Thoracic aorta (tissue), 1 donor: ENCODE data around the gene TNS3.

DNA sequence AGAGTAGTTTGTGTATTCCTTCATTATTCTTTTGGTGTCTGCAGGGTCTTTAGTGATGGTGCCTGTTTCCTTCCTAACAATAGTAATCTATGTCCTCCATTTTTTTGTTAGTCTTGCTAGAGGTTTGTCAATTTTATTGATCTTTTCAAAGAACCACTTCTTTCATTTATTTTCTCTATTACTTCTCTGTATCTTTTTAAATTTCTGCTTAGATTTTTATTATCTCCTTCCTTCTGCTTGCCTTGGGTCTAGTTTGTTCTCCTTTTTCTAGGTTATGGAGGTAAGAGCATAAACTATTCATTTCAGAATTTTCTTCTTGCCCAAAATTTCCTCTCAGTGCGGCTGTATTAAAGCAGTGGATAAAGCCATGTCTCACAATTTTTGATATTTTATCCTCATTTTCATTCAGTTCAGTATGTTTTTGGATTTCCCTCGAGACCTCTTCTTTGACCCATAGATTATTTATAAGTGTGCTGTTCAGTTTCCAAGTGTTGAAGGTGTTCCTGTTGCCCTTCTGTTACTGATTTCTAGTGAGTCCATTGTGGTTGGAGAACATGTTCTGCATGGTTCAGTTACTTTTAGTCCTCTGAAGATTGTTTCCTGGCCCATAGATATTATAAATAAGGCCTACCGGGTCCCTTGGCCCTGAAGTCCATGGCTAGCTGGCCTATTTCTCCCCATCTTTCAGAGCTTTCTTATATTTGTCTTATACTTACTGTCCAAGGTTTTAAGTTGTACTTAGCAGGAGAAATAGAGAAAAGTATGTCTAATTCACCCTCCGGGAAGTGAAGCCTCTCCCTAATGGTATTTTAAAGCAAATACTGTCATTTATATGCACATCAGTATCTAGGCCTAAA is 240.2 kb downstream of the TNS3 start:
- RAMPAGE, long total RNA = no peak

GRCh38 chr7:47369029-47369852 is 212.7 kb downstream of the TNS3 start:
- RAMPAGE, long total RNA = start-site peak on the minus strand at chr7:47369355-47369617, 240 reads

DNA sequence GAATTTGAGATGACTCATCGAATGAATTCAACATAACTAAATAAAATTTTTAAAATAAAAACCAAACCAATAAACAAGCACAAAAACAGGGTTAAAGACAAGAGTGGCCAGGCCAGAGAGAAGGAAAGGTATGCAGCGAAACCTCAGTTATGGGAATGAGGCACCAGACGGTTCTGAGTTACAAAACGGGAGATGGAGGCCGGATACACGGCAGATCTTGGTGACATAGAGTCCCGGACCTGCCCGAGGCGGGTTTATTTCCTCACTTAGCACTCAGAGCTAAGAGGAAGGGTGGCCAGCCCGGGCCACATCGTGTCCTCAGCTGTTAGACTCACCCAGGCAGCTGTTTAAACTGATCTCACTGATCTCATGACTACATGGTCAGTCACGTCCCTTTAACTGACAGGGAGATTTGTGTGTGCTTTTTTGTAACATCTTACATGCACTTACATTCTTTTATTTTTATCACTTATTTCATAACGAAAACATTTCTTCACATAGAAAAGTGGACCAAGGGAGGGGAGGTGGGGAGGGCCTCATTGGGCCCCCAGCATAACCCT is 128.3 kb downstream of the TNS3 start:
- RAMPAGE, long total RNA = no peak

GRCh38 chr7:47470220-47471455 is 111.3 kb downstream of the TNS3 start:
- RAMPAGE, long total RNA = no peak

DNA sequence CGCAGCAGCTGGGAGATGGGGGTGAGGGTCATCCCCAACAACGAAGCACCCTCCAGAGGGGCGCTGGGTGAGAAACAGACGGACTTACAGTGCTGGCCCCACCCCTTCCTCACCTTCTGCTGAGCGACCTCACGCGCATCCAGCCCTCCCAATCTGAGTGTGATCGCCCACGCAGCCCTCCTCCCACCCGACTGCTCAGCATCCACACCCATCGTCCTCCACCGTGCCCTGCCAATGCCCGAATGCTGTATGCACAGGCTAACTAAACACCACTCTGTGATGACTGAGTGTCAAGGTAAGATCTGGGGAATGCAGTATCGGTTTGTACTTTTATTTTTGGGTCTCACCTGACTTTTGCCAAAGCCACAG is 109.1 kb downstream of the TNS3 start:
- RAMPAGE, long total RNA = no peak

- RAMPAGE, long total RNA = no peak
These were observed 24.1 kb downstream of the TNS3 start for GRCh38 chr7:47557721-47558208.

DNA sequence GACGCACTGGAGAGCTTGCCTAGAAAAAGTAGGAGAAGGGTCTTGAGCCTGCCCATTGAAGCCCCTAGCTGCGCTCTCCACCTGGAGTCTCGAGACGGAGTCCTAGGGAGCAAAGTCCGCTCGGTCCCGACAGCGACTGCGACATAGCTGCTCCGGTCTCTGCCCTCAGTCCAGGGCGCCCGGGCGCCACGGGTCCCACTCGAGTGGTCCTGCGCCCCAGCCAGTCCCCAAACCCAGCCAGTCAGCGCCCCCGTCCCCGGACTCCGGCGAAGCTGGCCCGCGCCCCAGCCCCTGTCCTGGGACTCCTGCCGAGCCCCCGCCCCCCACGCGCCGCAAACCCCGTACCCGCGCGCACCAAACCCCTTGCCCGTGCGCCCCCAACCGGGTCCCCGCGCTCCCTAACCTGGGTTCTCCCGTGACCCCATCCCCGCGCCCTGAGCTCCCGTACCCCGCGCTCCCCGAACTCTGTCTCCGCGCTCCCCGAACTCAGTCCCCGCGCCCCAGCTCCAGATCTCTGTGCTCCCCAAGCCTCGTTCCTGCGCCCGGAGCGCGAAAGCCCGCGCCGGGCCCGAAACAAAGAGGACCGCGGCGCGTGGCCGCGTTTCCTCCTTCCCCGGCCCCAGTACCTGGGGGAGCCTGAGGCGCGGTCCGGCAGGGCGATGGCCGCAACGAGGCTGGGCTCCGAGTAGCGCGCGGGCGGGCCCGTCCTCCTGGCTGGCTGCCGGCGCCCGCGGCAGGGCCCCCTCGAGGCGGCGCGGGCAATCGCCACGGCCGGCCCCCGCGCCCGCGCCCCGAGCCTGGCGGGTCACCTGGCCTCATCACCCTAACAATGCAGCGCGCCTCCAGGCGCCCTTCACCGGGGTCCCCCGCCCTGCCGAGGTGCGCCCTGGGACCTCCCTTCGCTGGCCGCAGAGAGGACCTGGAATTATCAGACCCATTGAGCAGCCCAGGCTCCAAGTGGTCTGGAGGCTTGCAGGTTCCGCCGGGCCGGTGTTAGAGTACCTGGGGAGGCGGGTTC is at the start of gene TNS3:
TSS of gene TNS3 (minus strand) at position 687 of the 1,018 bp plus-strand sequence.
- RAMPAGE, long total RNA = start-site peak on the minus strand centred at position 258 of the sequence, 58 bp wide, 30 reads; start-site peak on the minus strand centred at position 666 of the sequence, 26 bp wide, 263 reads

DNA sequence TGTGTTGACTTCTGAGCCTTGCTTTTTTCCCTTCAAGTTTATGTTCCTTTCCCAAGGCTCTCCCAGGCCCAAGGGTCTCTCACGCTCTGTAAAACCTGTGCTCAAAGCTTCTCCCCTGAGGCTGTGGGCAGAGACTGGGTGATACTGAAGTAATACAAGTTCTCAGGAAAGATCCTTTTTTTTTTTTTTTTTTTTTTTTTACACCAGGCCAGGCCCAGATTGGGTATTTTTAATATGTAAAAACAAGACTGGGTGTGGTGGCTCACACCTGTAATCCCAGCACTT is 88.2 kb upstream of the TNS3 start:
- RAMPAGE, long total RNA = no peak

GRCh38 chr7:47672163-47672891 is 90.4 kb upstream of the TNS3 start:
- RAMPAGE, long total RNA = no peak

DNA sequence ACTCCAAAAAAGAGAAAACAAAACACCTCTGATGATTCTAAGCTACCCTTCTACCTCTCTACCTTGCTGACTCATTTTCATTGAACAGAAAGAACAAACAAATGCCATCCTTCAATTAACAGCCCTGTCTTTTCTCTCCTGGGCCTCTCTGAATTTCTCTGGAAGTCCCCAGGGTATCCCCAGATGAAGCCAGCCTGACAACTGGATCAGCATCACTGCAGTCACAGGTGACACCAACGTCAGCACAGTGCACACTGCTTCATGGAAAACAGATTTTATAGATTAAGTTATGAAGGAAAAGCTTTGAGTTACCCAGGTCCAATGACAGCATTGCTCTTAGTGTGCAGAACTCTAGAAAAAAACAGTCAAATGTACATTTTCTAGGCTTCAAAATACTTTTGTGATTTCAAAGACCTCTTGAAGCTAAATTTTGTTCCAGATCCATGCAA is 5.6 kb downstream of the HUS1 start:
- RAMPAGE, long total RNA = no peak

- RAMPAGE, long total RNA = no peak
These were observed 20.3 kb downstream of the UPP1 start for GRCh38 chr7:48109085-48110125.

DNA sequence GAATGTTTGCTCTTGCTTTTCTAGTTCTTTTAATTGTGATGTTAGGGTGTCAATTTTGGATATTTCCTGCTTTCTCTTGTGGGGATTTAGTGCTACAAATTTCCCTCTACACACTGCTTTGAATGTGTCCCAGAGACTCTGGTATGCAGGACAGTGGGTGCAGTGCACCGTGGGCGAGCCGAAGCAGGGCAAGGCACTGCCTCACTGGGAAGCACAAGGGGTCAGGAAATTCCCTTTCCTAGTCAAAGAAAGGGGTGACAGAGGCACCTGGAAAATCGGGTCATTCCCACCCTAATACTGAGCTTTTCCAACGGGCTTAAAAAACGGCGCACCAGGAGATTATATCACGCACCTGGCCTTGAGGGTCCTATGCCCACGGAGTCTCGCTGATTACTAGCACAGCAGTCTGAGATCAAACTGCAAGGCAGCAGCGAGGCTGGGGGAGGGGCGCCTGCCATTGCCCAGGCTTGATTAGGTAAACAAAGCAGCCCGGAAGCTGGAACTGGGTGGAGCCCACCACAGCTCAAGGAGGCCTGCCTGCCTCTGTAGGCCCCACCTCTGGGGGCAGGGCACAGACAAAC is 107.6 kb upstream of the VWC2 start:
- RAMPAGE, long total RNA = no peak

GRCh38 chr7:49774972-49775628 is 1.7 kb downstream of the VWC2 start:
- RAMPAGE, long total RNA = no peak

DNA sequence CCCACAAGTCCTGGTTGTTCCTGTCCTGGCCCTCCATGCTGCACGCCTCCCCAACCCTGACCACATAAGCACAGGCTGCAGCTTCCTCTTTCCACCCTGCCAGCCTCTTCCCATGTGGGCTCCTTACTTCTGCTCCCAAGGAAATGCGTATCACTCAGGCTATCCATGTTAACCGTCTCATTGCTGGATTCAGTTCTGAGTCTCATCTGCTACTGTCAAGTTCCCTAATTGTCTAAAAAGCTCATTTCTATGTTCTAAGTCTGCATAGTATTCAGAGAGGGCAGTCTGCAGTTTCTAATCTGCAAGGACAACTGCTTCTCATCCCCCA is 87.1 kb downstream of the SPATA48 start:
- RAMPAGE, long total RNA = no peak

DNA sequence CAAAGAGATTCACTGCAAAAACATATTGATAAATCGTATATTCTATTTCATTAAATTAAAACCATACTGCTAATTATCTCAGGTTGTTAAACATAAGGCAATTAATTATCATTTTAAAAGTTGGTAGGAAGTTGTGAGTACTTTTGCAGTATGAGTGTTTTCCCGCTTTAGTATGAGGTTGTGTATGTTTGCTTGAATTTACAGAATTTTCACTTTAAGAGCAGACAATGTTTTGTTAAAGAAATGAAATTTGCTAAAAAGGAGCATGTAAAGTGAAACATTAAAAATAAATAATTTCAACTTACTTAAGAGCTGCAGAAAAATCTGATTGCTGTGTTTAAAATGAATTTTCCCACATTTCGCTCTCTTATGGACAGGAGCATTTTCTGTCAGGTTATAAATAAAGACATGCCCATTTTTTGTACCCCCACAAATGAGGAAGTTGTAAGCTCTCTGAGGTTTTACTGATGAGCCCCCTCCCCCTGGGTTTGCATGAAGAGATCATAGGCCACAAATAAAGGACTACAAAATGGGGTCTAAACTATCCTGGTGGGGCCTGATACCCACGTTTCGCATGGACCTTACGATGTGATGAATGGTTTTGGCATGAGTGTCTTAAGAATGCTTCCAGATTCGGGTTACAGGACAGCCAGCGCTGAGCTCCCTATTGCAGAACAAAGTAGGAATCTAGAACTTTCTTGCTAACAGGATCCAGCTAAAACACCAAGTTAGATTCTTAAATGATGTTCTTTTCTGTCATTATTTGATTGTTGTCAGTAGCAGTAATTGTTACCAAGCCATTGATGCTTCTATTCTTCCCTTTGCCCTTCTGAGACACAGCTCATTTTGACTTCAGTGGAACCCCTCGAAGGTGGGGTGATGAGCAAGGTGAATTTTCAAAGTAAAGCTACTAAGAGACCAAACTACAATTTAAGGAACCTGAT is 5.8 kb downstream of the IKZF1 start:
- RAMPAGE, long total RNA = no peak

- RAMPAGE, long total RNA = no peak
These were observed 58.1 kb downstream of the IKZF1 start for GRCh38 chr7:50362309-50363235.

DNA sequence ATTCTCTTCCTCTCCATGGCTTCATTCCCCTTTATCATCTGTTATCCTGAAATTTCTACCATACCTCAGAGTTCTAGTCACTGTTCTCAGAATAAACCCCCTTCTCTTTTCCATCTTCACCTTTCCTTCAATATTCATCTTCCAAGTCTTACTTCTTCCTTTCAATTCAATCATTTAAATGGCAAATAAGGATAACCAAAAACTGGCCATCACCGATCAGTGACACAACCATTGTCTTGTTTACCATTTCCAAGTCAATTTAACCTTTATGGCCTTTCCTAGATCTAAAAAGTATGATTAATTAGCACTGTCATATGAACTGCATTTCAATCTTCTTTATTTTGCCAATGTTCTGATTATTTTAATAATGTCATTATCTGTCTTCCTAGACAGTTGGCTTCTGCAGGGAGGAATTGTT is 1.1 kb downstream of the FIGNL1 start:
- RAMPAGE, long total RNA = start-site peak on the minus strand centred at position 232 of the sequence, 127 bp wide, 7 reads

DNA sequence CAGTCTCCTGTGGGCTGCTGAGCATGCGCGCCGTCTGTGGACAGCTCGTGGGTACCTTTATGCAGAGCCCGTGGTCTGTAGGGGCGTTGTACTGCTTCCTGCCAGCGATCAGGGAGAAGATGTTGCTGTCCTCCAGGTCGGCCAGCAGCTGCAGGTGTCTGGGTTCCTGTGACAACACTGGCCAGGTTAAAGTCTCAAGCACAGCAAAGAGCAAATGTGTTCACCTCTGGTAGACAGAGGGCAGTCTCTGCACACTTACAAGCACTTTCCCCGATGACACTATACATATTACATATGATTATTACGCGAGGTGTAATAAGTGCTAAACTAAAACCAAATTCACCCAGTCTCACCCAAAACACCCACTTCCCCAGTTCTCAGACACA is 49.5 kb upstream of the DDC start:
- RAMPAGE, long total RNA = no peak

GRCh38 chr7:50615101-50615802 is 50.0 kb upstream of the DDC start:
- RAMPAGE, long total RNA = no peak

GRCh38 chr7:51081342-51081680 is 235.3 kb downstream of the COBL start:
- RAMPAGE, long total RNA = no peak